Ishikawa (cell line): ENCODE measurements around a stretch of chr5.

GRCh38 chr5:149273800-149274287 is 2.2 kb downstream of the AFAP1L1 start:
- RRBS: no CpG with 5 or more reads among the region's 2 CpGs

- RRBS: no CpG with 5 or more reads among the region's 6 CpGs
These were observed 12.8 kb upstream of the GRPEL2 start for GRCh38 chr5:149332535-149332944.

- RRBS: no CpG with 5 or more reads among the region's 19 CpGs
These were observed 25.5 kb upstream of the IL17B start for GRCh38 chr5:149404429-149405156.

DNA sequence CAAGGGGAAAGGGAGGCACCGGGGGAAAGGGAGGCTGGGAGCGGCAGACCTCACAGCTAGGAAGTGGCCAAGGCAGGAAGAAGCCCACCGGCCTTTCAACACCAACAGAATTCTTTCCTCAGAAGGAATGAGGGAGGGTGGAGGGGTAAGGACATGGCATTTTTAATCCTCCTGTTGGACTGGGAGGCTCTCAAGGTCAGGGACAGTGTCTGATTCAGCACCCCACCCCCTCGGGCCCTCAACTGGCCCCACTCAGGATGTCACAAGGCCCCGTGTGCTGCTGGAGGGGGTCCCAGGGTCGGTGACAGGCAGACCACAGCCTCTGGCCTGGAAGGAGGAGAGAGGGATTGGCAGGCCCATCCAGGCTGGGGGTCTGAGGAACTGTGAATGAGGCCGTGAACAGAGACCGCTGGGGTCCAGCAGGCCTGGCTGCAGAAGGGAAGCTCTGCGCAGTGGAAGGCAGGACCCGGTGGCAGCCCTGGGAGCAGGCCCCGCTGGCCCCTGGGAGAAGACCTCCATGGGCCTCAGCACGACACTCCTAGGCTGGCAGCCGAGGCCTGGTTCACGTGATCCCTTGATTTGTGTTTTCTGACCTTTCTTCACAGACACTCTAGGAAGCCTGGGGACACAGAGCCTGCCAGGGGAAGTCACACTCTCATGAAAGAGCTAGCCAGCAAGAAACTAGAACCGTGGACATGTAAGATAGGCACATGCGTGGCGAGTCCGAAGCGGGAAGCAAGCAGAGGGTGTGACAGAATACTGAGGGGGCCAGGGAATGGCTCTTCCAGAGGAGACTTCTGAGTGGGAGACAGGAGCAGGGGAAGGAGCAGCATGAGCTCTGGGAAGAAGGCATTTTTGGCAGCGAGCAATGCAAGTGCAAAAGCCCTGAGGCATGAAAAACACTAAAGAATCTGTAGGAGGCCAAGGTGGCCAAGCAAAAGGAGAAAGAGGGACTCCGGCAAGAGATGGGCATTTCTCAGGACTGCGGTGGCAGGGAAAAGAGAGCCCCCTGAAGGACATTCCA is 26.4 kb upstream of the IL17B start:
- RRBS: 92% methylated on average over 3 of the region's 22 CpGs

- RRBS: no CpG with 5 or more reads among the region's 9 CpGs
These were observed 44.8 kb upstream of the IL17B start for GRCh38 chr5:149423804-149424372.

GRCh38 chr5:149439788-149440370 is 60.8 kb upstream of the IL17B start:
- RRBS: no CpG with 5 or more reads among the region's 8 CpGs

DNA sequence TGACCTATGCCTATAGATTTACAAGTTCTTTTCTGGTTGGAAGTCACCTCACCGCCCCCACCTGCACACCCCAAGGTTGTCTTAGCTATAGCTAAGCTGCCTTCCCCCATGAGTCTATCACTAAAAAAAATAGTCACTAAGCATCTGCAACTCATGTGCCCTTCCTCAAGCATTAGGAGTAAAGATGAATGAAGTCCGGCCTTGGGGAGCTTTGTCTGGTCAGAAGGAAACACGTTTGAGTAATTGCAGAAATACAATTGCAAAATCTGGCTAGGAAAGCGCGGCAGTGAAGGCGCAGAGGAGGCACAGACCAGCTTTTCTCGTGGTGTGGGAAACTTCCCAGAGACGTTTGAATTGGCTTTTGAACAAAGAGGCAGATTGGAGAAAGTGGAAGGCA is 69.4 kb downstream of the CSNK1A1 start:
- RRBS: no CpG with 5 or more reads among the region's 8 CpGs

- RRBS: 89% methylated on average over 6 of the region's 11 CpGs
These were observed 36.7 kb downstream of the ARHGEF37 start for GRCh38 chr5:149617910-149618426.

- RRBS: no CpG with 5 or more reads among the region's 23 CpGs
These were observed 59.8 kb downstream of the ARHGEF37 start for GRCh38 chr5:149640799-149641832.

DNA sequence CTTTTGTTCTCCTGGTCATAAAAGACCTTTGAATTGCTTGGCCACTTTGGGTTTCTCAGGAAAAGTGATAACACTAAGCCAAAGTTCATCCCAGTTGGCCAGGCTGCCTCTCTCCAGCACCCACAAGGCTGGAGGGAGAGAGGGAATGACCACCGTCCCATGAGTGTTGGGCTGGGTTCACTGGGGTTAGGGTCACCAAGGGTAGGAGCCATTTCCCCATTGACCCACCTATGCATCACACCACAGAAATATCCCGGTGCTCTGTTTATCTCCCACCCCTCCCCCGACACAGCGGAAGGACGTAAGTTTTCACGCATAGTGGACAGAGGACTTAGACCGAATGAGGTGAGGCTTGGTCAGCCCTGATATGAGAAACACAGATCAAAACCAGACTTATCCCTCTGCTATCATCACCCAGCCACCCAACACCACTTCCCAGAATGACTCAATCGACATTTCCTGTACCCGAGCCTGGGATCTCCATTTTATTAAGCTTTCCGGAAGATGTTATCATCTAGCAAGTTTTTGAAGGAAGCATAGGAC is 27.1 kb upstream of the PPARGC1B start:
- RRBS: 94% methylated on average over 1 of the region's 10 CpGs

DNA sequence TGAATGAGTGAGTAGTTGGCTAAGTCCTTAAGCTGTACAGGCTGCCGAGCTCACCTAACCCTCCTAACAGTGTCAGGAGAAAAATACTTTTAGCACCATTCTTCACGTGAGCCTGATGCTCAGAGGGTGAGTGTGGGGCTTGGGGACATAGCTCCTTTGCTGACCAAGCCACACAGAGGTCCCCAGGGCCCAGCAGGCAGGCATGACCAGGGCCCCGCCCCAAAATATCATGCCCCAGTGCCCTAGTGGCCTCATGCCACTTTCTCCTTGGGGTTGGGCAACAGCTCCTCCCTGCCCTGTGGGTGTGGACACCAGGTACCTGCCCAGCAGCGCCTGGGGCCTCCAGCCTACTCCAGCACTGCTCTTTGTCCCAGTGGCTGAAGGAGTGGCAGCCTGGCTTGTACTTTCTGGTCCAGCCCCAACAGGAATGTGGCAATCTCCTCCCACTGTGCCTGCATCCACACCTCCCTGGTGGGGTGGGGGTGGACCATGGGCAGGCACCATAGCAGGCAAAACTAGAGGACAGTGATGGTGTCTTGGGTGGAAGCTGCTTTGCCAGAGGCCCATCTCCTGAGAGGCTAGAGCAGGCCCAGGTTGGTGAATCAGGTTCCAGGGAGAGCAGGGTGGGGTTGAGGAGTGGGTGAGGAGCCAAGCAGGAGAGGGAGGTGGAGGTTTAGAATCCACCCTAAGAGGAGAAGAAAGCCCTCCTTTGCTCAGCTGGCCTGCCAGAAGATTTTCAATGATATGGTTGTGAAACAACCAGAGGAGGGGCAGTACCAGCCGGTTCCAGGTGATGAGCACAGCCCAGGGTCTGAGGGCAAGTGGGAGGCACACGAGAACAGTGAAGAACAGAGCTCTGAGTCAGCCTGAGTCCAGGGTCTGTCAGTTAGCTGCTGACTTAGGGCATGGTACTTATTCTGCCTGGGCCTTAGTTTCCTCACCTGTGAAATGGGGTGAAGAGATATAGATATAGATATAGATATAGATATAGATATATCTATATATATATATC is 17.5 kb downstream of the PPARGC1B start:
- RRBS: no CpG with 5 or more reads among the region's 6 CpGs

DNA sequence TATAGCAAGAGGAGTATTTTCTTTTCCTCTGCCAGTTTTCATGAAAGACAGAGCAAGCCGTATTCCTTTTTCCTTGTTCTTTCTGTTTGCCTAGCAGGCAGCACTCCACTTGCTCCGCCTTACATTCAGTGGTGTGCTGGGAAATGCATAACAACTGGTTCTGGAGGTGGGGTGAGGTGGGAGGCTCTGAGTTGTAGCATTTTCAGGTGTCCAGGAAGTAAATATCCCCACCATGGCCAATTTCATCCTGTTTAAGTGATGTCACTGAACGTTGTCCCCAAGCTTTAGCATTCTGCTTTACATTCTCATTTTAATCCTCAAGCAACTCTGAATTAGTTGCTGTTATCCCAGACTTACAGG is 41.5 kb downstream of the PPARGC1B start:
- RRBS: no CpG with 5 or more reads among the region's 3 CpGs

DNA sequence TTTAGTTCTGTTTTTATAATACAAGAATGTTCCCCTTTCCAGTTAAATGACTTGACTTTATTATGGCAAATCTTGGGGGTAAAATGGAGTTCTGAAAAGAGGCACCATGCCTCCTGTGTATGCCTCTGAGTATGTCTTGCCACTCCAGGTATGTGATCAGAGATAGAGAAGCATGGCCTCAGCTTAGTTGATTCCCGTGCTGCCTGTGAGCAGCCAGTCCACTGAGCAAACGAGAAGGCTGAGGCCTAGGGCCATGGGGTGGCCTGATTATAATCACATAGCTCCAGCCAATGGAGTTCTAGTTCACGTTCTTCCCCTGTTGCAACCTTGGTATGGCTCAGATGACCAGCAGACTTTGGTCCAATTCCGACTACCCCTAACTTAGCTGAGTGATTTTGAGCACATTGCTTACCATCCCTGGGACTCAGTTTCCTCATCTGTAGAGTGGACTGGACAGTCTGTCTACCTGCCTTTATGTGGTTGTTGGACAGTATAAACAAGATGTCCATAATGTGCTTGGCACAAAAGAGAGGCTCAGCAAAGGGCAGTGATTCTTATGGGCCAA is 68.3 kb downstream of the PPARGC1B start:
- RRBS: no CpG with 5 or more reads among the region's 4 CpGs

DNA sequence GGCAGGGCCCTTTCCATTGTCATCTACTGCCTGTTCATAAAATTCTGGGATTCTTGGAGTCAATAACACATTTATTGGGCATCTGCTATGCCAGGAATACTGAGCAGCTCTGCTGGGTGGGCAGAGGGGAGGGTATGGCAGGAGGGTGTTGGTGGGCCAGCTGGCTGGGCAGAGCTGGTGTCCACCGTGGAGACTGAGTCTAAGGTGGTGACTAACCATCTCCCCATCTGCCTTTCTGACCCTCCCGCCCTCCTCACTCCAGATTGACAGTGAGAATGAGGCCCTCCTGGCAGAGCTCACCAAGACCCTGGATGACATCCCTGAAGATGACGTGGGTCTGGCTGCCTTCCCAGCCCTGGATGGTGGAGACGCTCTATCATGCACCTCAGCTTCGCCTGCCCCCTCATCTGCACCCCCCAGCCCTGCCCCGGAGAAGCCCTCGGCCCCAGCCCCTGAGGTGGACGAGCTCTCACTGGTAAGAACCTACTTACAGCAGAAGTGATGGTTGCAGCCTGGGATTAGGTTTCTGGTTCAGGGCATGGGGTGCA is 96.4 kb downstream of the PPARGC1B start:
- RRBS: no CpG with 5 or more reads among the region's 8 CpGs

GRCh38 chr5:149828566-149828880 is 98.4 kb downstream of the PPARGC1B start:
- RRBS: no CpG with 5 or more reads among the region's 4 CpGs

- RRBS: no CpG with 5 or more reads among the region's 14 CpGs
These were observed 104.9 kb downstream of the PPARGC1B start for GRCh38 chr5:149834865-149835630.

DNA sequence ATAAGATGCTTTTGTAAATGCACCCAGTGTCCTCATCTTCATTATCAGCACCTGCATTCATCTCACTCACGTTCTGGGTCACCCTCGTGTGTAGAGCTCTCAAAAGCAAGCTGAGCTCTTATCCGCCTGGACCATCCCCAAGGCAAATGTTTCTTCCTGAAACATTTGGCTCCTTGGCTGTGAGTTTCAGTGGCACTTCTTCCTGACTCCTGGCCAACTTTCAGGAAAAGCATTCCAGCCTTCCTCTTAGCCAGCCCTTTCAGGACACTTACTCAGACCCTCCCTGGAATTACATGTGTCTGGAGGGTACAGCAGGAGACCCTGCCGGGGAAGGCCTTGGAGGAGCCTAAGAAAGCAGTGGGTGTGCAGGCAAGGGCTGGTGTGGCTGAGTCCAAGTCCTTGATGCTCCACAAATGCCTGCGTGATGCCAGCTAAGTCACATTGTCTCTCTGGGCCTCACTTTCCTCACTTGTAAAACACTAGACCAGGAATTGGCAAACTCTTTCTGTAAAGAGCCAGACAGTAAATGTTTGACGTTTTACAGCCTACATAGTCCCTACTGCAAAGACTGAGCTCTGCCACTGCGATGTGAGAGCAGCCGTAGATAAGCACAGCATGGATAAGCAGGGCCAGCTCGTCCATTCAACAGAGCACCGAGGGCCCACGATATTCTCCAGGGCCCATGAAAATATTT is 72.1 kb downstream of the PDE6A start:
- RRBS: no CpG with 5 or more reads among the region's 11 CpGs

DNA sequence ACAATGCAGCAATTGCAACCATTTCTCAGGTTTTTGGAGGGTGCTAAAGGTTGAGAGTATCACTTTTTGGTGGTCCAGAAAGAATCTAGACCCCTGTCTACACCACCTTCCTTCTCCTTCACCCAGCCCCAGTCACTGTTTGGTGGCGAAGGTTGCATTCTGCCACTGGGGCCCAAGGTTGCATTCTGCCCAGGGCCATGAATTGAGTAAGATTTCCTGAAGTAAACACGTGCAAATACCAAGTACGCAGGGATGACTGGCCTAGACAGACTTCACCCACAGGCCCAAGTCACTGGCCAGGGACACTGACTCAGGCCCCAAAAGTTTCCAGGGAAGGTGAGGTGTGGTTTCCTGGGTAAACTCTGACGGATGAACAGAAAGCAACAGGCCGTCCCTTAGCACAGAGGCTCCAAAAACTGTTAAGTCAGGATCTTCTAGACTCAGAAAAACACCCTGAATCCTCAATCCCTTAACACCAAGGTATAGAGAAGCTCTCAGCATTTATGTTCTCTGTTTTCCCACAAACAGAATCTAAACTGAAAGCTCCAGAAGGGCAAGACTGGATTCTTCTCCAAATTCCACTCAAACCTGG is 5.6 kb downstream of the PDE6A start:
- RRBS: no CpG with 5 or more reads among the region's 5 CpGs

- RRBS: no CpG with 5 or more reads among the region's 2 CpGs
These were observed 15.5 kb downstream of the TIGD6 start for GRCh38 chr5:149984857-149985407.

DNA sequence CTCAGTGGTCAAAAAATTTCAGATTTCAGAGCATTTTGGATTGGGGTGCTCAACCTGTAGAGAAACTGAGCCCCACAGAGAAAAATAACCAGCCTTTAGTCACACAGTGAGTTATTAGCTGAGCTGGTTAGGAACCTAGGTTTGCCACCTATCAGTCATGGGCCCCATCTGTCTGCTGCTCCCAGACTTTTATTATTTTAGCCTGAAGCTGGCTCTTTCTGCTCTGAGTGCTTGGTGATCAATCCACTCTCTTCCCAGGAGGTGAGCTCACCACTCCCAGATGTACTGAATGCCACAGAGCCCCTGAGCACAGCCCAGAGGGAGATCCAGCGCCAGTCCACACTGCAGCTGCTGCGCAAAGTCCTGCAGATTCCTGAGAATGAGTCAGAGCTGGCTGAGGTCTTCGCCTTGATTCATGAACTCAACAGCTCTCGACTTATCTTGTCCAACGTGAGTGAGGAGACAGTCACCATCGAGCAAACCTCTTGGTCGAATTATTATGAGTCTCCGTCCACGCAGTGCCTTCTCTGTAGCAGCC is 35.9 kb downstream of the HMGXB3 start:
- RRBS: no CpG with 5 or more reads among the region's 9 CpGs